Testis (tissue), 5 donors: ENCODE results near the gene RPS13.

- PRO-cap, 3 experiments = no peak in any of the 3 experiments
- RAMPAGE, long total RNA, 2 experiments = no peak in any of the 2 experiments
- RRBS = no CpG with 5 or more reads among the region's 3 CpGs
These were observed 11.9 kb downstream of the PDE3B start for GRCh38 chr11:14655294-14656047.

GRCh38 chr11:14668716-14669345 is 25.2 kb downstream of the PDE3B start:
- PRO-cap, 3 experiments = no peak in any of the 3 experiments
- RAMPAGE, long total RNA, 2 experiments = no peak in any of the 2 experiments
- RRBS = no CpG with 5 or more reads among the region's 6 CpGs

GRCh38 chr11:14759430-14759633 is 115.7 kb downstream of the PDE3B start:
- PRO-cap, 3 experiments = no peak in any of the 3 experiments
- RAMPAGE, long total RNA, 2 experiments = no peak in any of the 2 experiments
- RRBS = no CpG with 5 or more reads among the region's 3 CpGs

DNA sequence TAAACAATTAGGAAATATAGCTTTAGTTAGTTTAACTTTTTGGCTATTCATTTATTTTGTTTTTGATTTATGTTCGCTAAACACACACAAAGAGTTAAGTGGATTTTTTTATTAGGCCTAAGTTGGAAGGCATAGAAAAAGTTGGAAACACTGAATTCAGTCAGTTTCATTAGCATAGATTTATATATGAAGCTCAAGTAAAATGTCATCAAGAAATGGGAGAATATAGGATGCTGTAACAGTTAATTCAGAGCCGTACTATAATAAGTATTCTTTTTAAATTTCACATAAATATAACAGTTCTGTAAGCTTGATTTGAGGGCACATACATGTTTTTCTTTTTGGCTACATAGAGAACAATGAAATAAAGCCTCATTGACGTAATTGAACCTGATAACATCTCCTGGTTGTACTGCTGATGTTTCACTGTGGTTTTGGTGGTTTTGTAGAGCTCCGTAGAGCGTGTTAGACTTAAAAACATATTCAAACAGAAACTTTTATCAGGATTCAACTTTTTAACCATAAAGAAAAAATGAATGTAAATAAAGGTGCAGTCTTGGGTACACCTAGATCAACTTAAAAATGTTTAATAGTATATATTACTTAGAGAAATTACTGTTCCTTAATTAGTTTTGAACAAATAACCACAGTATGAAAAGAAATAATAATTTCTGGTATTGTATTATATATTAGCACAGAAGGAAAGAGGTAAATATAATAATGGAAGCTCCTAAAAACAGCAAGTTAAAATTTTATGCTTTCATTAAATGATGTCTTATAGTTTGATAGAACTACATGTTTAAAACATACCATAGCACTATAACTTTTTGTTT is 121.6 kb downstream of the PDE3B start:
- PRO-cap, 3 experiments = no peak in any of the 3 experiments
- RAMPAGE, long total RNA, 2 experiments = no peak in any of the 2 experiments
- RRBS = no CpG with 5 or more reads among the region's 5 CpGs

DNA sequence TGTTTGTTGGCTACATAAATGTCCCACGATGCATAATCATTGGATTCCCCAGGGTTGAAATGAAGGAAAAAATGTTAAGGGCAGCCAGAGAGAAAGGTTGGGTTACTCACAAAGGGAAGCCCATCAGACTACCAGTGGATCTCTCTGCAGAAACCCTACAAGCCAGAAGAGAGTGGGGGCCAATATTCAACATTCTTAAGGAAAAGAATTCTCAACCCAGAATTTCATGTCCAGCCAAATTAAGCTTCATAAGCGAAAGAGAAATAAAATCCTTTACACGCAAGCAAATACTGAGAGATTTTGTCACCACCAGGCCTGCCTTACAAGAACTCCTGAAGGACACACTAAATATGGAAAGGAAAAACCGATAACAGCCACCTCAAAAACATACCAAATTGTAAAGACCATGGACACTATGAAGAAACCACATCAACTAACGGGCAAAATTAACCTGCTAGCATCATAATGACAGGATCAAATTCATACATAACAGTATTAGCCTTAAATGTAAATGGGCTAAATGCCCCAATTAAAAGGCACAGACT is 28.5 kb downstream of the CYP2R1 start:
- PRO-cap, 3 experiments = no peak in any of the 3 experiments
- RAMPAGE, long total RNA, 2 experiments = no peak in any of the 2 experiments
- RRBS = no CpG with 5 or more reads among the region's 5 CpGs

DNA sequence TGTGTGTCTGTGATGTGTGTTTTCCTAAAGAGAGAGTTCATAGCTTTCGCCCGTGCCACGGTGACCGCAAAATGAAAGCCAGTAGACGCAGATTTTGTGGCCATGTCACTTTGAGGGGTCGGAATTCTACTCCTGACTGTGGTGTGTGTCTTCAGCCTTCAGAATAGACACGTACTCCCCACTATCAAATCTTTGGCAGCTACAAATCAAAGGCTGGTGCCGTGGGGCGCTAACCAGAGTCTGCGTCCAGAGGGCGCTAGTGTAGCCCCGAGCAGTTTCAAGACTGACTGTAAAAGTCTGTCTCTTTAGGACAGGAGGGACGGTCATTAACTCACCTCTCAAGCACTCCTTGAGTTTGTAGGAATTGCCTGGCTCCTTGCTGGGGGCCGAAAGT is 2.5 kb upstream of the CALCA start:
- PRO-cap, 3 experiments = no peak in any of the 3 experiments
- RAMPAGE, long total RNA, 2 experiments = no peak in any of the 2 experiments
- RRBS = no CpG with 5 or more reads among the region's 14 CpGs

DNA sequence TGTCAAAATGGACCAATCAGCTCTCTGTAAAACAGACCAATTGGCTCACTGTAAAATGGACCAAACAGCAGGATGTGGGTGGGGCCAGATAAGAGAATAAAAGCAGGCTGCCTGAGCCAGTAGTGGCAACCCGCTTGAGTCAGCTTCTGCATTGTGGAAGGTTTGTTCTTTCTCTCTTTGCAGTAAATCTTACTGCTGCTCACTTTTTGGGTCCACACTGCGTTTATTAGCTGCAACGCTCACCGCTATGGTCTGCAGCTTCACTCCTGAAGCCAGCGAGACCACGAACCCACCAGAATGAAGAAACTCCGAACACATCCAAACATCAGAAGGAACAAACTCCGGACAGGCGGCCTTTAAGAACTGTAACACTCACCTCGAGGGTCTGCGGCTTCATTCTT is 447.0 kb downstream of the INSC start:
- PRO-cap, 3 experiments = peak in 3 of 3 experiments; most common plus-strand start position 128 of the sequence (in 3)
- RAMPAGE, long total RNA, 2 experiments = no peak in any of the 2 experiments
- RRBS = no CpG with 5 or more reads among the region's 11 CpGs

DNA sequence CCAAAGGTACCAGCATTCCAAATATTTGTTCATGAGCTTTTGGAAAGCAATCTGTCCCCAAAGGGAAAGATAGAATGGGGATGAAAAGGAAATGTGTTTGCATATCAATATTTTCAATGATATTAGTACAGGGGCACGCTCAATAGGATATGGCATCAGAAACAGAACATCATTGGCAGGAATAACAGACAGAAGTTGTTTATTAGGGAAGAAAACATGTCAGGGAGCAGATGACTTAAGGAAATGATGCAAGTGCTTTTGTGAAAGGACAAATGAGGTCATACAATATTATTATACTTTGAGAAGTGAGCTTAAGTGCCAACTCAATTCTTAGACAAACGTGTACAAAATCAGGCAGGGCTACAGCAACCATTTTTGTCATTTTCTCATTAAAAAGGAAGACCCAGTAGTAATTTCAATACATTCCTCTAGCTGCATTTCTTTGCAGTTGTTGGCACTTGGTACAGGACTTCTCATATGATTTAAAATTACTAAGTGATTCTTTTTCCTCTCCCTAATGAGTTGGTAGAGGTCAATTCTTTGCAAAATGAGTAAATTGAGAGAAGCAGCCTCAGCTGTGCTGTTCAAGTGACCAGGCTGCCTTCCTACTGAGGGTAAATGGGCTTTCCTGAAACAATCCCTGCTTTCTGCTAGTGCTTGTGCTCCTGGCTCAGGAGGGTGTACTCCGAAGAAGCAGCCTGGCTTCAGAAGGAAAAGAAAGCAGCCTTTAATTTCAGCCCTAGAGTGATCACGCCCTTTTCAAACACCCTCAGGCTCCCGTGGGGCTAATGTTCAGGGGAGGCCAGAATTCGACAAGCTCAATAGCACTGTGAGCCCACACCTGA is 388.2 kb downstream of the SOX6 start:
- PRO-cap, 3 experiments = peak in 1 of 3 experiments; most common plus-strand start position 337 of the sequence (in 1)
- RAMPAGE, long total RNA, 2 experiments = no peak in any of the 2 experiments
- RRBS = no CpG with 5 or more reads among the region's 6 CpGs

DNA sequence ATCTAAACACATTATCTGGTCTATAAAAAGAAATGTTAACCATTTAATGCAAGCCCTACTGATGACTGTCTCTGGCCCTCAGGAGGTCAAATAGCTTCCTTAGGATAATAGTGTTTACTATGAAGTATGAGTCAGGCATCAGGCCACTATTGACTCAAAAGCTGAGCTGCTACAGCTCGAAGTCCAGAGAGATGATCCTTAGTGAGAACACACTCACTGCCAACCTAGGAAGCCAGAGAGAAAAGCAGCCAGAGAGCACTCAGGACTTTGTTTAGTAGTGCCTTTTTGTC is 171.8 kb downstream of the SOX6 start:
- PRO-cap, 3 experiments = no peak in any of the 3 experiments
- RAMPAGE, long total RNA, 2 experiments = no peak in any of the 2 experiments
- RRBS = no CpG with 5 or more reads among the region's 1 CpG

DNA sequence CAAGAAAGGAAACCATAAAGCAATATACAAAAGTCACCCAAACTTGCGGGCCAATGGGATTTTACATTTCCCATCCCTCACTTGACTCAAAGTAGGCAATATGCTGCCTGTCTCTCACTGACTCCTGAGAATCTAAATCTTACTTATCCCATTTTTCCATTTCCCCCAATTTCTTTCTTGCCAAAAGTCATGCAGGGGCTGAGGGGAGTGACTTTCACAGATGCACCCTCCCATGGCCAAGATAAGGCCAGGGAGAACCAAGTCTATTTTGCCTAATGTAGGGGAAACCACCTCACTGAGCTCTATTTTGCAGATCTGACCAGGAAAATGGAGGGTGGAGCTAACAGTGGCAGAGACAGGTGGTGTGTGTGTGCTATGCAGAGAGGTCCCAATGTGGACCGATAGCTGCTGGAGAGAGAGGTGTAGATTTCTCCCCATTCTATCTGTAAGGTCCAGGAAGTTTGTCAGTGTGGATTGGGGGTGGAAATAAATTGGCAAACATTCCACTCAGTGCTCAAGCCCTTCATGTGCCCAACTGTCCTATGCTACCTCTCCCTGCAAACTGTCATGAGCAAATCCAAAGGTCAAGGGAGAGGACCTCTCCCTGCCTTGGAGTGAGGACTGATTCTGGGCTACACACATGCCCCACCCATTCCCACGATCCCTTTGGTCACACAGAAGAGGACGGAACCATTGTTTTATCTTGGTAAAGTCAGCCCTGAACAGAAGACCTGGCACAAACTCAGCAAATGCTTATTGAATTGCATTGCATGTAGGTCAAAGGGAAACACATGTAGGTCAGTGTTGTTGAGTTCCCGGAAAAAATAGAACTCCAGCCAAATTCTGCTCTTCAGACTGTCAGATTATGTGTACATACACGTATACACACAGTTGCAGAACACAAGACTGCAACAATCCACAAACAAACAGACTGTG is 65.8 kb downstream of the C11orf58 start:
- PRO-cap, 3 experiments = no peak in any of the 3 experiments
- RAMPAGE, long total RNA, 2 experiments = no peak in any of the 2 experiments
- RRBS = no CpG with 5 or more reads among the region's 6 CpGs

DNA sequence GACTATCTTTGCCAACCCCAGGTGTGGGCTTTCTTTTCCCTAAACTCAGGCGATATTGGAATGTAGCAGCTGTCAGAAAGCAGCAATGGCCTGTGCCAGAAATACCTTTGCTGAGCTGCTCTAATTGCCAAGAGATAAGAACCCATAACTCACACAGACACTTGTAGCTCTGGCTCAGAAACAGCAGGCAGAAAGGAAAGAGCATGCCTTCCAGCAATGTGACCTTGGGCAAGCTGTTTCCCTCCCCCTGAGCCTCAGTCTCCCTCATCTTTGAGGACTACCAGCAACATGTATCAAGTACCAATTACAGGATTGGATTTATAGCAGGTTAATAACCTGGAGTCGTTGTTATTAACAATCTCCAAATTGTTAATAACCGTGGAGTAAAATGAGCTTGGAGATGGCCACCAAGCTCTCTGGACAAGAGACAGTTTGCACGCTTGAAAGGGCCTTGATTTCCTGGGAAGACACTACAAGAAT is 77.4 kb downstream of the PLEKHA7 start:
- PRO-cap, 3 experiments = no peak in any of the 3 experiments
- RAMPAGE, long total RNA, 2 experiments = no peak in any of the 2 experiments
- RRBS = no CpG with 5 or more reads among the region's 4 CpGs

- PRO-cap, 3 experiments = no peak in any of the 3 experiments
- RAMPAGE, long total RNA, 2 experiments = no peak in any of the 2 experiments
- RRBS = no CpG with 5 or more reads among the region's 9 CpGs
These were observed 68.3 kb downstream of the PLEKHA7 start for GRCh38 chr11:16945763-16946497.

- PRO-cap, 3 experiments = no peak in any of the 3 experiments
- RAMPAGE, long total RNA, 2 experiments = no peak in any of the 2 experiments
- RRBS = no CpG with 5 or more reads among the region's 4 CpGs
These were observed 28.0 kb downstream of the PLEKHA7 start for GRCh38 chr11:16986039-16986717.

- PRO-cap, 3 experiments = no peak in any of the 3 experiments
- RAMPAGE, long total RNA, 2 experiments = no peak in any of the 2 experiments
- RRBS = no CpG with 5 or more reads among the region's 5 CpGs
These were observed 20.9 kb downstream of the PLEKHA7 start for GRCh38 chr11:16992958-16994036.

GRCh38 chr11:17077017-17077768 is at the start of gene RPS13:
Gene RPS13 (minus strand): TSS chr11:17077667.
- PRO-cap, 3 experiments = peak in 3 of 3 experiments; most common plus-strand start chr11:17077429 (in 1); most common minus-strand start chr11:17077327 (in 2)
- RAMPAGE, long total RNA, 2 experiments = start-site peak on the minus strand in 2 of 2 experiments, at chr11:17077647-17077706 at its widest, 3,377 to 5,548 reads per replicate
- RRBS = no CpG with 5 or more reads among the region's 47 CpGs

- PRO-cap, 3 experiments = peak in 3 of 3 experiments; most common plus-strand start chr11:17209512 (in 3); most common minus-strand start chr11:17209499 (in 3)
- RAMPAGE, long total RNA, 2 experiments = no peak in any of the 2 experiments
- RRBS = no CpG with 5 or more reads among the region's 7 CpGs
These were observed 1.3 kb upstream of the PIK3C2A start for GRCh38 chr11:17209013-17209603.

GRCh38 chr11:17542138-17542606 is 2.0 kb downstream of the USH1C start:
- PRO-cap, 3 experiments = no peak in any of the 3 experiments
- RAMPAGE, long total RNA, 2 experiments = no peak in any of the 2 experiments
- RRBS = no CpG with 5 or more reads among the region's 4 CpGs

GRCh38 chr11:18208783-18209319 is 27.8 kb downstream of the SAA4 start:
- PRO-cap, 3 experiments = peak in 2 of 3 experiments; most common plus-strand start chr11:18209157 (in 2); most common minus-strand start chr11:18209112 (in 2)
- RAMPAGE, long total RNA, 2 experiments = start-site peak on the plus strand in 2 of 2 experiments, at chr11:18209157-18209243 at its widest, 18 to 65 reads per replicate; start-site peak on the minus strand in 1 of 2 experiments, at chr11:18209122-18209137 at its widest, 21 reads per replicate
- RRBS = 5% methylated on average over 15 of the region's 30 CpGs

DNA sequence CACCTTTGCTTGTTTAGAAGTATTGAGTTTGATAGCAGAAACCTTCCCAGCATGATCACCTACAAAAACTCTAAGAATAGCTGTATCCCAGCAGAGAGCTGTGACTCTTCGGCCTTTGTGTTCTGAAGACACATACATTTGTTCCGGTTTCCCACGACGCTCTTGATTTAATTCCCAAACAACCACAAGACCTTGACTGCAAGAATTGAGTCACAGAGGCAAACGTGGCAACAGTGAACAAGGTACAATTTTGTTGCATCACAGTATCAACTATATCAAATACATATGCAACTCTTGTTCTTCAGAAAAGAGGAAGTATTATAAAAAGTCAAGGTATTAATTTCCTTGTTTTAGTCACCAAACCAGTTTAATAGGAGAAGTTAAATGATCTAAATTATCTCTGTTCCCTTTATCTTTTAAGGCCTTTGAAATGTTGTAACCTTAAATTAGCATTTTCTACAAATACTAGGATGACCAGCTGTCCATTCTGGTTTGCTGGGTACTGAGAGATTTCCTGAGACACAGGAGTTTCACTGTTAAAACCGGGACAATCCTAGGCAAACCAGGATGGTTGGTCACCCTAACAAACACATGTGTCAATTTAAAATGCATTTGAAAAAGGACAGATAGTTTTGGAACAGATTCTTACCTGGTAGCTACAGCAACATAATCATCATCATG is 11.1 kb downstream of the HPS5 start:
- PRO-cap, 3 experiments = peak in 2 of 3 experiments; most common plus-strand start position 304 of the sequence (in 1); most common minus-strand start position 164 of the sequence (in 2)
- RAMPAGE, long total RNA, 2 experiments = start-site peak on the plus strand in 1 of 2 experiments, centred at position 283 of the sequence, 7 reads per replicate
- RRBS = no CpG with 5 or more reads among the region's 6 CpGs

GRCh38 chr11:18311765-18312529 is 10.0 kb downstream of the HPS5 start:
- PRO-cap, 3 experiments = no peak in any of the 3 experiments
- RAMPAGE, long total RNA, 2 experiments = no peak in any of the 2 experiments
- RRBS = no CpG with 5 or more reads among the region's 8 CpGs